Measurements from ENCODE around the genes LCN8, LCNL1 and SAPCD2.

DNA sequence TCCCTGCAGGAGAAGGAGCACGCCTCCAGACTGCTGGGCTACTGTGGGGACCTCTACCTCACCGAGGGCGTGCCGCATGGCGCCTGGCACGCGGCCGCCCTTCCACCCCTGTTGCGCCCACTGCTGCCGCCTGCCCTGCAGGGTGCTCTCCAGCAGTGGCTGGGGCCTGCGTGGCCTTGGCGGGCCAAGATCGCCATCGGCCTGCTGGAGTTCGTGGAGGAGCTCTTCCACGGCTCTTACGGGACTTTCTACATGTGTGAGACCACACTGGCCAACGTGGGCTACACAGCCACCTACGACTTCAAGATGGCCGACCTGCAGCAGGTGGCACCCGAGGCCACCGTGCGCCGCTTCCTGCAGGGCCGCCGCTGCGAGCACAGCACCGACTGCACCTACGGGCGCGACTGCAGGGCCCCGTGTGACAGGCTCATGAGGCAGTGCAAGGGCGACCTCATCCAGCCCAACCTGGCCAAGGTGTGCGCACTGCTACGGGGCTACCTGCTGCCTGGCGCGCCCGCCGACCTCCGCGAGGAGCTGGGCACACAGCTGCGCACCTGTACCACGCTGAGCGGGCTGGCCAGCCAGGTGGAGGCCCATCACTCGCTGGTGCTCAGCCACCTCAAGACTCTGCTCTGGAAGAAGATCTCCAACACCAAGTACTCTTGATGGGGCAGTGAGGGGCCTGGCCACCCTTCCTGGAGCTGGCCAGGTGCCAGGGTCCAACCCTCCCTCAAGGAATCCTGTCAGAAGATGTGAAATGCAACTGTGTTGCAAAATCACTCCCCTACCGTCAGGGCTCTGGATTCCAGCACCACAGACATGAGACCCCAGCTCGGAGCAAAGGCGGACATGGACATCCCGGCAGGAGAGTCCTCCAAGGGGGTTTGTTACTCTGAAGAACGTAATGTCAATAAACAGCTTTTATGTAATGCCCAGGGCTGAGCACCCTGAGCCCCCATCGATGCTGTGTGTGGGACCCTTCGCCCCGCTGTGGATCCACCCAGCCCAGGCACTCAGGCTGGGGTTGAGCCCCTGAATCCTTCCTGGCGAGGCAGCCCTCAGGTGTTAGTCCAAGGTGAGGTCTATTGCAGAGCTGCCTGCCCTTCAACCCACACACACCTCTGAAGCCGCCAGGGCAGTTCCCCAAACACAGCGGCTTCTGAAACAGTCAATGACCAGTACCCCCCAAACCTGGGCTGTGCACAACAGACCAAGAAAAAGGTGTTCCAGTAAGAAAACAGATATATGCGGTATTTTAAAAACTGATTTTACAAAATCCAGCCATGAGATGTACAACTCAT, 11.2 kb downstream of the DIPK1B start:
- PRO-cap: no peak

DNA sequence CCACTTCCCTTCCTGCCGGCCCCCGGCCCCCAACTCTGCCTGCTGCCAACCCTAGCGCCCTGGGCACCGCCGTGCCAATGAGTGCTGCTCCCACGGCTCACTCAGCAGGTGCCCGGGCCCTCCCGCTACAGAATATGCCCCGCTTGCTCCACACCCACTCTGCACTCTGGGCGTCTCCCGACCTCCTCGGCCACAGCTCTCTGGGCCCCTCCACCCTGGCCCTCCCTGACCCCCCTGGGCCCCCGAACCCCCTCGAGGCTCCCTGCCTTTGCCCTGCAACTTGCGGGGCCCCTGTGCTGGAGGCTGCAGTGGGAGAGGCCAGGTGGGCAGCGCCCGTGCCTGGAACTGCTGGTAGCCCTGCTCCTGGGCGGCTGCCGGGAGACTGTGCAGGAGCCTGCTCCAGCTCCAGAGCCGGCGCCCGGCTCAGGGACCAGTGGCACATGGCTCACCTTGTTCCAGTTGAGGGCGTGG, 367 bp downstream of the LCN10 start:
- PRO-cap: unidirectional peak, minus-strand start at position 103 of the sequence

- PRO-cap: bidirectional peak, plus-strand start at chr9:136758464, minus-strand start at chr9:136758305; bidirectional peak, plus-strand start at chr9:136758503, minus-strand start at chr9:136758504
Measured at GRCh38 chr9:136757858-136758680, at the start of gene LCN8. TSS of gene LCN8 (minus strand) at chr9:136758243.

- PRO-cap: bidirectional peak, plus-strand start at chr9:136765951, minus-strand start at chr9:136765875
Measured at GRCh38 chr9:136765713-136766091, 1.4 kb upstream of the LCN15 start.

GRCh38 chr9:136784859-136785544, 6.1 kb upstream of the TMEM141 start:
- PRO-cap: no peak

DNA sequence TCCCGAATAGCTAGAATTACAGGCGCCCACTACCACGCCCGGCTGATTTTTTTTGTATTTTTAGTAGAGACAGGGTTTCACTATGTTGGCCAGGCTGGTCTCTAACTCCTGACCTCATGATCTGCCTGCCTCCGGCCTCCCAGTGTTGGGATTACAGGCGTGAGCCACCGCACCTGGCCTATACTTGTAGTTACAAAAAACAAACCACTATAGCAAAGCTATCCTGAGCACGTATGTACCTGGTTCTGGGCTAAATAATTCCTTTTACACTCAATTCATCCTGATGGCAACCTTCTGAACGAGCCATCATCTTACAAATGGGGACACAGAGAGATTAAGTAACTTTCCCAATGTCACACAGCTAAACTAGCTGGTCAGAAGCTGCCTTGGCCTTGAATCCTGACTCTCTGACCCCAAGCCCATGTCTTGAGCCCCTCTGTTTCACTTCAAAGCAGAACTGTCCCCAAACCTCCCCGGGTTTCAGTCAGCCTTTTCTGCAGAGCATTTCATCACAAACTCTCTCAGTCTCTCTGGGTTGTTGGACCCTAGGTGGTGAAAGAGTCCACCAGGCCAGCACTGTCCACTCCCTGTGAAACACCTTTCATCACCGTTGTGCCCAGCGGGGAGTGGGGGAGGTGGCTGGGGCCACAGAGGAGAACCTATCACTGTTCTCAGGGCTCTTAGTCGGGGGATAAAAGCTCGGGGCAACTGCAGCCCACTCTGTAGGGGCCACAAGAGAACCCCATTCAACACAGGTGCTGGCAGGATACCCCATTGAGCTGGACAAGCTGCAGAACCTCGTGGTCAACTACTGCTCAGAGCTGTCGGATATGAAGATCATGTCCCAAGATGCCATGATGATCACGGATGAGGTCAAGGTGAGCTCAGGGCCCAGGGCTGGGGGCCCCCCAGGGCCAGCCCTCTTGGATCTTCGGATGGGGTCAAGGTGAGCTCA, 5.6 kb upstream of the RABL6 start:
- PRO-cap: no peak

- PRO-cap: no peak
Measured at GRCh38 chr9:136835474-136836091, 6.7 kb upstream of the AJM1 start.

- PRO-cap: no peak
Measured at GRCh38 chr9:136843673-136844255, 1.5 kb downstream of the AJM1 start.

- PRO-cap: no peak
Measured at GRCh38 chr9:136849896-136850162, 620 bp downstream of the PHPT1 start.

GRCh38 chr9:136882455-136883086, 3.7 kb upstream of the TRAF2 start:
- PRO-cap: bidirectional peak, plus-strand start at chr9:136882735, minus-strand start at chr9:136882627

- PRO-cap: bidirectional peak, plus-strand start at chr9:136901985, minus-strand start at chr9:136901846
Measured at GRCh38 chr9:136901427-136902288, 15.3 kb downstream of the TRAF2 start.

DNA sequence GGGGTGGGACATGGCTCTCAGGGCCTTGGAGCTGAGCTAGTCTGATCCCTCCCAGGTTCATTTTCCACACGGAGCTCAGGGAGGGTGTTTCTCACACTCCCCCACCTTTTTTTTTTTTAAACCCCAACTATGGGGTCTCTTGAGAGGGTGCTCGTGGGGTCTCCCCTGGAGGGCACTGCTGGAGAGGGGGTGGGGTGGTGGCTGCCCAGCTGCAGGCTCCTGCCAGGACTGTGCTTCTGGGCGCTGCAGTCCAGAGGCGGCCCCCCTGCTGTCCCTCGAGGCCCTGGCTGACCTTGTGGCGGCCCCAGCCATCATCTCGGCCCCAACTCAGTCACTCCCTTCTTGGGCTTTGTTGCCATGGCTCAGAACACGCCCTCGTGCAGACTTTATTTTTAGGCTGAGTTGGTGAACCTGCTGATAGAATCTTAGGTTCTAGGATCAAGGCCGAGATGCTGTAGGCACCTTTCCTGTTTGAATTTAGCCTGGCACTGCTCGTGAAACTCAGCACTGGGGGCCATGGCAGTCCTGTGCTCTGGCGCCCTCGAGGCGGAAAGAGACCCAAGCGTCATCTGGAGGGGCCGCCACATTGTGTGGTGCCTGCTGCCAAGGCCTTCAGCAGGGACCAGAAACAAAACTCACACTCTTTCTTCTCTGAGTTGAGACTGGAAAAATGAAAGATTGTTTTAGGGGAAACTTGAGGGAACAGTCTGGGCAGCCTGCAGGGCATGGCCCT, 22.8 kb downstream of the FBXW5 start:
- PRO-cap: no peak

GRCh38 chr9:136928515-136929371, 15.8 kb downstream of the FBXW5 start:
- PRO-cap: no peak

GRCh38 chr9:136982391-136983172, at the start of gene LCNL1:
TSS of gene LCNL1 (plus strand) at chr9:136982993.
- PRO-cap: no peak

DNA sequence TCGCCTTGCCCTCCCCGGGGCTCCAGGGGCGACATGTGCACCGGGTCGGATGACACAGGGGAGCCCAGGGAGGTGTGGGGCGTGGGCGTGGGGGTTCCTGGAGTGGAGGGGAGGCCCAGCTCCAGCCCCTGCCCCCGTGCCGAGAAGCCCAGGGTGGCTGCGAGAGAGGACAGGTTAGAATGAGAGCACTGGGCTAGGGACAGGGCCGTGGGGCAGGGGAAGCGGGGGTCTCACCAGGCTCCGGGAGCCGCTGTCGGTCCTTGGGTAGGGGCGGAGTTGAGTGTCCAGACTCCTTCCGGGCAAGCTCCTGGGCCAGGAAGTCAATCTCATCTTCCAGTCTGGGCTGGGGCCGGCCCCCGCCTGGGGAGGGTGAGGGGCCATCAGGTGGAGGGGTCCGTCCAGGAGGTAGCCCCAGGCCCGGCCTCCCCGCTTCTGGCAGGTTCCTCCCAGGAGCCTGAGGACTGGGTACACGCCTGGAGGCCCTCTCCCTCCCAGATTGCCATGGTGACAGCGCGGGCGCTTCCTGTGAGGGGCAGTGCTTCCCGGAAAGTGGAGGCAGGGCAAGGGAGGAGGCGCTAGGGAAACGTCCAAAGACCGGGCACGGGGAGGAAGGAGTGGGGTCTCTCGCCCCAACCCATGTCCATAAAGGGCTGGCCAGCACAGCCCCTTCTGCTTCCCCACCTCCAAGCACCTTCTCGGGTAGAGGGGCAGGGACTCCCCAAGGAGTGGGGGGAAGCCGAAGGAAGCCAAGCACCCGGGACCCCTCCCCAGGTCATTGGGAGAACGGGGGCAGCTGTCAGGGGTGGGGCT, 4.9 kb downstream of the NPDC1 start:
- PRO-cap: no peak

- PRO-cap: unidirectional peak, minus-strand start at chr9:137070349; bidirectional peak, plus-strand start at chr9:137070725, minus-strand start at chr9:137070554
Measured at GRCh38 chr9:137070190-137070981, at the start of gene SAPCD2. TSS of gene SAPCD2 (minus strand) at chr9:137070557.

- PRO-cap: no peak
Measured at GRCh38 chr9:137074683-137075052, 2.6 kb upstream of the UAP1L1 start.

DNA sequence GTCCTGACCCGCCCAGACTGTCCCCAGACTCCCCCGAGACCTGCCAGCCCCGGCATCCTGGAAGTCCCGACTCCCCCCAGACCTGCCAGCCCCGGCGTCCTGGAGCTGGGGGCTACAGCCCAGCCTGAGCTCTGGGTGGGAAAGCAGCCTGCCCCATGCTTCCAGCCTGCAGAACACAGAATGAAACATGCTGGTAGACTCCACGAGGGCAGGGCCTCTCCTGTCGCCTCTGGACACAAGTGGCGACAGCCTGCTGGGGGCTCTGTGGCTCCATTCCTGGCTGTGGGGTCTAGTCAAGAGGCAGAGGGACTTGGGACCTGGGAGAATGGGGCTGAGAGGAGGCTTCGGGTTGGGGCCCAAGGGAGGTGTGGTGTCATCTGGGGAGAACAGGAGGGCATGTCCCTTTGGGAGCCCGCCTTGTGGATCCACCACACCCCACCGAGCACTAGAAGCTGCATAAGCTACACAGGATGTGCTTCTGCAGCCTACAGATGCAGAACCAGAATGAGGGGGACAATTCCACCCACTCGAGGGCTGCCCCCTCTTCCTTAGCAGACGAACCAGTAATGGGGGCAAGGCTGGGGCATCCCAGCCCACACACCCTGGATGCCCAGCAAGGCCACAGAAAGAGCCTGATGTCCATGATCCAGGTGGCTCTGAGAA, 3.9 kb upstream of the MAN1B1 start:
- PRO-cap: no peak

DNA sequence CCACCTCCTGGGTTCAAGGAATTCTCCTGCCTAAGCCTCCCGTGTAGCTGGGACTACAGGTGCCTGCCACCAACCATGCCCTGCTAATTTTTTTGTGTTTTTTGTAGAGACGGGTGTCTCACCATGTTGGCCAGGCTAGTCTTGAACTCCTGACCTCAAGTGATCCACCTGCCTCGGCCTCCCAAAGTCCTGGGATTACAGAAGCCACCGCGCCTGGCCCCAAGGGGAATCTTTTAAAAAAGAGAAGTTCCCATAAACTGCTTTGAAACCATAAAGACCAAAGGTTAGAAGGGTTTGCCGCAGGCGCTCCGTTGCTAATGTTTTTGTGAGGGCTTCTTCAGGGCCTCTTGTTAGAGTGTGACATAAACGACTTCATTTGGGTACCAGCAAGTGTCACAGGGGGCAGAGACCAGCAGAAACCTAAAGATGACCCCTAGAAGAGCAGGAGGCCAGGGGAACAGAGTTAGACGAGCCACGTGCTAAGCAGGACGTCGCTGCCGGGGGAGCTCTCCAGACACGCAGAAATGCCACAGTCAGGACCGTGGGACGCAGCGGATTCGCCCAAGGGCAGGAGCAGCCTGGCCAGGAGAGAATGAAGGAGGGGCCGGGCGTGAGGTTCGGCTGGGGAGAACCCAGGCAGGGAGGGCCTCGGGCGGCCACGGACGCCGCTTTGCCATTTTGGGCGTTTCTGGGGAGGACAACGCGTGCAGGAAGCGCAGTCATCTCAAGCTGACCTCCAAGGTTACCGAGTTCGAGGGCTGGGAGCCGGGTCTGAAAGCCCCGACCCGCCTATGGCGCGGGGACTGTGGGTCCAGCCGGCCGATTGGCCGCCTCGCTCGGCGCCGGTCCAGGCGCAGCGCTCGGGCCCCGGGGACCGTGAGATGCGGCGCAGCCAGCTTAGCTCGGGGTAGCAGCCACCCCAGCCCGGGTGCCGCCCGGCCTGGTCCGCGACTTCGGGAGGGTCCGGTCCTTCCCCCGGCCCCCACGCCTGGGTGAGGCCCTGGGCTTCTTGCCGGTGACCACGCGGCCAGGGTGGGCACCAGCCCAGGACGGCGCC, 999 bp upstream of the MAN1B1 start:
- PRO-cap: unidirectional peak, plus-strand start at position 486 of the sequence; unidirectional peak, plus-strand start at position 521 of the sequence

DNA sequence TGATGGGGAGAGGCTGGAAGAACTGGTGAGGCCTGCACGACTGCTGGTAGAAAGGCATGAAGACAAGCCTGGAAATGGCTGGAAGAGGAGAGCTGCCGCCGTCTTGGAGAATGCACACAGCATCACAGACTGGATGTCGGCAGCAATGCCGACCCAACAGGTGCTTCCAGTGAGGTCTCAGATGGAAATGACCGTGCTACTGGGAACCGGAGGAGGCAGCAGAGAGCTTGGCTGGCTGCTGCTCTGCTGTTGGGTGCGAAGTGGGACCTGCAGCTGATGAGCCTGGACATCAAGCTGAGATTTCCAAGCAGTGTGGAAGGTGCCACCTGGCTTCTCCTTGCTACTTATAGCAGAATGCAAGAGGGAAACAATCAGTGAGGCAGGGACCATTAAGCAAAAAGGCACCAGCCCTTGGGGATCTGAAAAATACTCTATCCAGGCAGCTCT, 4.7 kb upstream of the TMEM210 start:
- PRO-cap: no peak

Data from pulmonary lymph node (tissue), 1 donor.